Rectum (tissue), 1 donor: ENCODE results near the genes PANX1 and SESN3.

GRCh38 chr11:94118980-94119280, 9.7 kb upstream of the PANX1 start:
- PRO-cap: no peak

- PRO-cap: bidirectional peak, plus-strand start at chr11:94128858, minus-strand start at chr11:94129464
Measured at GRCh38 chr11:94128665-94129350, at the start of gene PANX1. TSS of gene PANX1 (plus strand) at chr11:94128841.

GRCh38 chr11:94130033-94130584, 1.5 kb downstream of the PANX1 start:
- PRO-cap: no peak

GRCh38 chr11:94238269-94238830, 66.0 kb upstream of the IZUMO1R start:
- PRO-cap: no peak

- PRO-cap: no peak
Measured at GRCh38 chr11:94400911-94401213, 357 bp downstream of the GPR83 start.

DNA sequence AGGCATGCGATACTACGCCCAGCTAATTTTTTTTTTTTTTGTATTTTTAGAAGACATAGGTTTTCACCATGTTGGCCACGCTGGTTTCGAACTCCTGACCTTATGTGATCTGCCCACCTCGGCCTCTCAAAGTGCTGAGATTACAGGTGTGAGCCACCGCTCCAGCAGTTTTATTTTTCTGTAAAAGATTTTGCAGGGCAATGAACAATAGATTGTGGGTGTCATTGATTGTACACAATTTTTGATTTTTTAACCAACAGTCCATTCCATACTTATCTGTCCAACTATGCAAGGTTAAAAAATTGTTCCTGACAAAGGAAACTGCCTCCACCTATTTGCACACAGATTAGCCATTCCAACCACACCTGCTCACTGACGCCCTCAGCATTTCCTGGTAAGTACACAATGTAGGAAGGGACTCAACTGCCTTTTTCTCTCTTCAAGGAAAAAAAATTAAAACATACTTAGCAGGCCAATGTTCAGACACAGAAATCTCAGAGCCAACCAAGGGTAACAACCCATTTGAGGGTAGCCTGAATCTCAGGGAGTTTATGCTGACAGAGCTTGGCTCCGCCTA, 4.4 kb upstream of the FUT4 start:
- PRO-cap: unidirectional peak, plus-strand start at position 401 of the sequence

DNA sequence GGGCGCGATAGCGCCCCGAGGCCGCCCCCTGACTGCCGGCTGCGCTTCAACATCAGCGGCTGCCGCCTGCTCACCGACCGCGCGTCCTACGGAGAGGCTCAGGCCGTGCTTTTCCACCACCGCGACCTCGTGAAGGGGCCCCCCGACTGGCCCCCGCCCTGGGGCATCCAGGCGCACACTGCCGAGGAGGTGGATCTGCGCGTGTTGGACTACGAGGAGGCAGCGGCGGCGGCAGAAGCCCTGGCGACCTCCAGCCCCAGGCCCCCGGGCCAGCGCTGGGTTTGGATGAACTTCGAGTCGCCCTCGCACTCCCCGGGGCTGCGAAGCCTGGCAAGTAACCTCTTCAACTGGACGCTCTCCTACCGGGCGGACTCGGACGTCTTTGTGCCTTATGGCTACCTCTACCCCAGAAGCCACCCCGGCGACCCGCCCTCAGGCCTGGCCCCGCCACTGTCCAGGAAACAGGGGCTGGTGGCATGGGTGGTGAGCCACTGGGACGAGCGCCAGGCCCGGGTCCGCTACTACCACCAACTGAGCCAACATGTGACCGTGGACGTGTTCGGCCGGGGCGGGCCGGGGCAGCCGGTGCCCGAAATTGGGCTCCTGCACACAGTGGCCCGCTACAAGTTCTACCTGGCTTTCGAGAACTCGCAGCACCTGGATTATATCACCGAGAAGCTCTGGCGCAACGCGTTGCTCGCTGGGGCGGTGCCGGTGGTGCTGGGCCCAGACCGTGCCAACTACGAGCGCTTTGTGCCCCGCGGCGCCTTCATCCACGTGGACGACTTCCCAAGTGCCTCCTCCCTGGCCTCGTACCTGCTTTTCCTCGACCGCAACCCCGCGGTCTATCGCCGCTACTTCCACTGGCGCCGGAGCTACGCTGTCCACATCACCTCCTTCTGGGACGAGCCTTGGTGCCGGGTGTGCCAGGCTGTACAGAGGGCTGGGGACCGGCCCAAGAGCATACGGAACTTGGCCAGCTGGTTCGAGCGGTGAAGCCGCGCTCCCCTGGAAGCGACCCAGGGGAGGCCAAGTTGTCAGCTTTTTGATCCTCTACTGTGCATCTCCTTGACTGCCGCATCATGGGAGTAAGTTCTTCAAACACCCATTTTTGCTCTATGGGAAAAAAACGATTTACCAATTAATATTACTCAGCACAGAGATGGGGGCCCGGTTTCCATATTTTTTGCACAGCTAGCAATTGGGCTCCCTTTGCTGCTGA, 1.4 kb downstream of the FUT4 start:
- PRO-cap: bidirectional peak, plus-strand start at position 181 of the sequence, minus-strand start outside the sequence; bidirectional peak, plus-strand start at position 477 of the sequence, minus-strand start at position 452 of the sequence; bidirectional peak, plus-strand start at position 556 of the sequence, minus-strand start at position 533 of the sequence; bidirectional peak, plus-strand start at position 729 of the sequence, minus-strand start at position 631 of the sequence

DNA sequence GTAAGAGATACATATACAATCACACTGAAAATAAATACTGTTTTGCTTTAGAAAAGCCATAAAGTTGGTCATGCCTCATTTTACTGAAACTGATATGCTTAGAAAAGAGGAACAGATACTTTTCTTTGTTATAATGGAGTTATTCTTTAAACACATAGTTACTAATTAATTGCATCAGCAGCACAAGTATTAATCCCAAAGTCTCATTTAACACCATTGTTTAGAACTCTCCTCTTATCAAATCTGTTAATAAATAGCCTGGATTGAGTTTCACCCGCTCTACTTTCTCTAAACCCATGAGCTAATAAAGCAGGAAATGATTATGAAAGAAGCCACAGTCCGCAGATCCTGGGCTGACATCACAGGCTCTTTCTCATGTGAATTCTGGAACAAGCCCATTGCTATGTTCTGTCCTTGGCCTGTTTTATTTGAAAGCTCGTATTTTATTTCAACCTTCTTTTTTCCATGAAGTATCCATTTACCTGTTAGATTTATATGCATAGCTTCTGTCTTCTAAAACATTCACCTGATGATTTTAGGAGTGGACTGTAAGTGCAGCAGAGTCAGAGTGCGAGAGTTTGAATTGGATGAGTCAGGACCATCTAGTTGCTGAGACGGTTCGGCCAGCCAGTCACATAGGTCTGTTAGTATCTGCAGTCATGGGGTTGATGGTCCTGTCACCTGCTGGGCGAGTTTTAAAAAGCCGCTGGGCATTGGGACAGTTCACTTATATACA, 35.6 kb downstream of the PIWIL4 start:
- PRO-cap: no peak

DNA sequence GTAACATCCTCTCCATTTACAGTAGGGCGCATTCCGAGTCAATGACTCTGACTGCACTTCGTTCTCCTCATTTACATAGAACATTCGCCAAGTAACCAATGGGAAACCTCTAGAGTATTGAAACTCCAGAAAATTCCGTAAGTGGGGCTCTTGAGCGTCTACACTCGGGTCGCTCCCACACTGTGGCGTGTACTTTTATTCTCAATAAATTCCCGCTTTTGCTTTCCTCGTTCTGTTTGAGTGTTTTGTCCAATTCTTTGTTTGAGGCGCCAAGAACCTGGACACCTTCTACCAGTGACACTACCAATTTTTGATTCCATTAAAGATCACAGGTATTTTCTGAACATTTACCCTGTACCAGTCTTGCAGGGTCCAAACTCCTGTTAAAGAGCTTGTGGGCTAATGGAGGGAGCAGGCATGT, 90.1 kb downstream of the PIWIL4 start:
- PRO-cap: no peak

- PRO-cap: no peak
Measured at GRCh38 chr11:94933122-94933640, 40.2 kb downstream of the CWC15 start.

- PRO-cap: bidirectional peak, plus-strand start at chr11:95231585, minus-strand start at chr11:95231202
Measured at GRCh38 chr11:95230870-95231522, at the start of gene SESN3. TSS of gene SESN3 (minus strand) at chr11:95231202.

DNA sequence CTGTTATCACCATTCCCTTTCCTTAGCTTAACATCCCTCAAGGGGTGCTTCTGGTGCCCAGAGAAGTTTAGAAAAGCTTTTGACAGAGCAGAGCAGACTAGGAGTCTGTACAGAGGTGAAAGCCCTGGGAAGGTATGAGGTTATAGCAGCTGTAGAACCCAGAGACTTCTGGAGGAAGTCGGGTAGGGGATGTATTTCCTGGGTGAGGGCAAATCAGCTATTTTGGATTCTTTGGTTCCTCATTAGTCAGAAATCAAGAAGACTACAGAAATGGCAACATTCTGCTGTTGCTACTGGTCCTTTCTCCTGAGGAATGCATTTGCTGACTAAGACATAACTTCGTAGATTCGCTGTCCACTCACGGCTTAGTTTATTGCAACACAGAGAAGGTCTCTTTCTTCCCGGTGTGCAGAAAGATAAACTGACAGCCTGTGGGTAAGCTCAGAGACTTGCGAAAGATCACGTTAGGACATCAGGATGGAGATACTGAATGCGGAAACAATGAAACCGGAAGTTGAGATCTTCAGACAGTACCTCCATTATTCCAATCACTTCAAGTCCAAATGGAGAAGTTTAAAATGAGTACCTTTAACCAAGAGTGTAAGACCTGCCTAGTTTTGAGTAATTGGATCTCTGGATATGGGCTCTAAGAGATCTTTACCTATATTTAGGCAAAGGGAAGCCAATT, 25.4 kb upstream of the SESN3 start:
- PRO-cap: no peak

GRCh38 chr11:95291927-95292369, 60.9 kb upstream of the SESN3 start:
- PRO-cap: no peak

GRCh38 chr11:95495538-95496263, 264.7 kb upstream of the SESN3 start:
- PRO-cap: no peak

GRCh38 chr11:95647311-95647806, 142.2 kb downstream of the FAM76B start:
- PRO-cap: no peak

DNA sequence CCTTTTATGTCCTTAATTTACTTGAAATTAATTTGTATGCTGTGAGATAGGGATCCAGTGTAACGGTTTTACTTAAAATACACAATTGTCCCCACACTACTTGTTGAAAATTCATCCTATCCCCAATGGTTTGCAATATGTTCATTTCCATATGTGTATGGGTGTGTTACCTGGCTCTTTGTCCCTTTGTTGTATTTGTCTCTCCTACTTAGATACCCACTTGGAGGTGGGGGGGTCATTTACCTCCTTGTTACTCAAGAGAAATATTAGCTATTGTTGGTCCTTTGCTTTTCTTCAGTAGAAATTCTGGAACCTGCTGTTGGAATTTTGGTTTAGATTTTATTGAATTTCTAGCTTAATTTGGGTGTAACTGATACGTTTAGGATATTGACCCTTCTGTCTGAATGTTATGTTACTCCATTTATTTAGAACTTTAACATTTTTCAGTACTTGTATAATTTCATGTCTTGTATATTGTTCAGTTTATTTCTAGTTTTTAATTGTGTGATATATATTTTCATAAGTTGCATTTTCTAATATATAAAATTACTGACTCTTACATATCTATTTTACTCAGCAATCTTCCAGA, 4.6 kb downstream of the CEP57 start:
- PRO-cap: no peak

- PRO-cap: no peak
Measured at GRCh38 chr11:96011850-96012790, 88.2 kb upstream of the MTMR2 start.

DNA sequence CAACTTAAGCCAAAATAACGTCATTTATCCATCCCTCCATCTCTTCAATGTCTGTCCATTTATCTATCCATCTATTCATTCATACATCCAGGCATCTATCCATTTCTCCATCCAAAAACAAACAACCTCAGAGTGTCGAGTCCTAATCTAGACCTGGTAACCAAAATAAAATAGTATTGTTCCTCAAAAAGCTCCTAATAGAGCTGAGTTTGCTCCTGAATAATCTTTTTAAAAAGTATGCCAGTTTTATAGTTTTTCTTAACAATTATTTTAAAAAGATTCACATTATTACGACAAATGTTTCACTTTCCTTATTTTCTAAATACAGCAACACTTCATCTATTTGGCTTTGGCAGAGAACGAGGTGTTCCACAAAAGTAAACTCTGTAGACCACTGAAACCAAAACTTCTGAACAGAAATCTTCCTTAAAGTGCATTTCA, 133.5 kb upstream of the MTMR2 start:
- PRO-cap: no peak

DNA sequence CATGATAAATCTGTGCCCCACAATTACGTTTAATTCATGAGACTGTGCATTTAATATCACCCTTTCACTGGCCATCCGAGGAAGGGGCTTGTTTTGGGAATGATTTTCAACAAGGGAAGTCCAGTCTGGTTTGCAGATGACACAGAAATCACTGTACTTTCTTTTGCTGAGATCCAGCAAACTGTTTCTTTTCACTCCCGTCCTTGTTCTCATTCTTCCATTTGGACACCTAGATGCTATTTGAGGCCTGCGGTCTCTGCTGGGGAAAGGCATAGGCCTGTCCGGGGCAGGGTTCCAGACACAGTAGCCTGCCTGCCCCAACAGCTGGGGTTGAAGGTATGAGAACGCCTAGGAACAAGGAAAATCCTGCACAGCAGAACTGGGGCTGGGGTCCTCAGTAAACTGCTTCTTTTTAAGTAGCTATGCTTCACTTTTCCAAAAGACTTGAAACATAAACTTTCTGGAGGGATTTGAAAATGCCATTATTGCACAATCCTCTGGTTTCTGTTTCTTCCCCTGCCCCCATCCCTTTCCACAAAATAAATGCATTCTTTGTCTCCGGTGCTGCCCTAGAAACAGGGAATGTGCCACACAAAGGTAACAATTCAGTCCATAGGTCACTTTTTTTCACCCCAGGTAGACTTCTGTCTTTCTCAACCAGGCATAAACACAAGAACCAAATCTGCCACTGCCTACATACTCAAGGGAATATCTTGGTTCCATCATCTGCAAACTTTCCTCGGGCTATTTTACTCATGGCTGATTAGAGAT, 174.7 kb upstream of the MTMR2 start:
- PRO-cap: no peak

GRCh38 chr11:96154646-96155492, 188.1 kb downstream of the MAML2 start:
- PRO-cap: no peak